LUHMES (cell line): Measurements from ENCODE around the genes GNPDA2 and CWH43.

DNA sequence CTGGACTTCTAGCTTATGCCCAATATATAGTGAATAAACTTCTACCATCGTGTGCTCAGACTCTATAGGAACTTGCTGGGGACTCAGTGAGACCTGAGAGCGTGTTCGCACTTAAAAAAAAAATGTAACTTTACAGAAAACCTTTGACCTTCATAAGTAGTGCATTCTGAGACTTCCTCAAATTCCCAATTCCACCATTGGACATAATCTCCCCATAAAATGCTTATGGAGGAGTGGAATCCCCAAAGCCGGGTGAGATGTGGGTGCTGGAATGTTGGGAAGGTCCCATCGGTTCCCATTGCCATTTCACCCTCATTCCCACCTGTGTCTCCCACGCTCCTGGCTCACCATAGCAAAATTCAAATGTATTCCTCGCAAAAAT lies 63.9 kb downstream of the PHOX2B start:
- PRO-cap = no peak

DNA sequence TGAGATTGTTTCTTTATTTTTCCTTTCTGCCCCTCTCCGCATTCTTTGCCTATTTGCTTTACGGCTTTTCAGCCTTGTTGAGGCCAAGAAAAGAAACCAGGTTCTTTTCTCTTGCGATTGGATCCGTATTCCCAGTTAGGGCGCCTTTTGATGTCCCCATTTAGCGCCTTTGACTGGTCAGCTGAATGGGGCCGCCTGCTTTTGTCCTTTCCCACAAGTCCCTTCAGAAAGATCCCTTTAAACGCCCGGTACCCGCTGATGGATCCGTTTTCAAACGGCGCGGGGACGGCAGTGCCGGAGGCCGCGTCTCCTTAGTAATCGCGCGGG lies 54.0 kb upstream of the TMEM33 start:
- PRO-cap = no peak

GRCh38 chr4:42043085-42043779 lies 52.9 kb downstream of the SLC30A9 start:
- PRO-cap = no peak

GRCh38 chr4:42339788-42340650 lies 57.3 kb upstream of the SHISA3 start:
- PRO-cap = no peak

- PRO-cap = no peak
These were observed 47.1 kb downstream of the ATP8A1 start for GRCh38 chr4:42609626-42610452.

DNA sequence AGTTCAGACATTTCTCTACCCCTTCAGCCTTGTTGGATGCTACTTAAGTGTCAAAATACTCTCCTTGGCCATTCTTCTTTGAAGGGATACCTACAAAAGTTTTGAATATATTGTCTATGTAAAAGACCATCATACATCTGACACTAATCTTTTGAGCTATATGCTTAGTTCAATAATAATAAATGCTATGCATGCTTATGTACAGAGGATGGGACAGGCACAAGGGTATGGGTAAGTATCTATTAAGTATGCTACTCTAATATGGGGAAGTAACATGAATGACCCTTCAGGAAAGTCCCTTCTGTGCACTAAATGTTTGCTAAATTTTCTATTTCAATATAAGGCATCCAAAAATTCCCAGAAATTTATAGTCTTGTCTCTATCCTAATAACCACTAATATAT lies 19.1 kb downstream of the ATP8A1 start:
- PRO-cap = no peak

GRCh38 chr4:43089749-43090124 lies 197.2 kb downstream of the GRXCR1 start:
- PRO-cap = no peak

- PRO-cap = bidirectional peak, plus-strand start at chr4:44726641, minus-strand start at chr4:44726588
These were observed at the start of gene GNPDA2 for GRCh38 chr4:44725598-44726726. Gene GNPDA2 (minus strand): TSS chr4:44726556.

DNA sequence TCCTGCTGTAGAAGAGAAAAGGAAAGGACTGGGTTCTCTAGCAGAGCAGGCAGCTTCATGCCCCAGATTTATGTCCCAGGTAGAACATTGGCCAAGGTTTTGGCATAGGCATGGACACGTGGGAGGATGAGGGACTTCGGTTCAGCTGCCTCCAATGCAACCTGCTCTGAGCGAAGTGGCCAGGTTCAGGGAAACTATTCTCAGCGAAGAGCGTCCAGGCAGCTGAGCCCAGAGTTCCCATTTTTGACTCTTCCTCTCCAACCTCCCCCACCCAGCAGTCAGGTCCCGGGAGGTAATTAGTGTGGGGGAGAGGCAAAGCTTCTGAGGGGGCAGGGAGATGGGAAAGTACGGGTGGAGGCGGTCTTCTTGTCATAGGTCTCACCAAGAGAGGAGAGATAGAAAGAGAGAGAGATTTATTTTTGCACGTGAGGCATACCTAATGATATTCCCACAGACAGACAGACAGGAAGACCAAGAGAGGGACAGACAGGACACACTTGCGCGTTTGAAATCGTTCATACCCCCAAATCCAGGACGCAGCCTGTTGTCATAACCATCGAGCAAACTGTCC lies 989 bp downstream of the GABRA4 start:
- PRO-cap = no peak

GRCh38 chr4:46992923-46993286 lies 476 bp downstream of the GABRA4 start:
- PRO-cap = no peak

DNA sequence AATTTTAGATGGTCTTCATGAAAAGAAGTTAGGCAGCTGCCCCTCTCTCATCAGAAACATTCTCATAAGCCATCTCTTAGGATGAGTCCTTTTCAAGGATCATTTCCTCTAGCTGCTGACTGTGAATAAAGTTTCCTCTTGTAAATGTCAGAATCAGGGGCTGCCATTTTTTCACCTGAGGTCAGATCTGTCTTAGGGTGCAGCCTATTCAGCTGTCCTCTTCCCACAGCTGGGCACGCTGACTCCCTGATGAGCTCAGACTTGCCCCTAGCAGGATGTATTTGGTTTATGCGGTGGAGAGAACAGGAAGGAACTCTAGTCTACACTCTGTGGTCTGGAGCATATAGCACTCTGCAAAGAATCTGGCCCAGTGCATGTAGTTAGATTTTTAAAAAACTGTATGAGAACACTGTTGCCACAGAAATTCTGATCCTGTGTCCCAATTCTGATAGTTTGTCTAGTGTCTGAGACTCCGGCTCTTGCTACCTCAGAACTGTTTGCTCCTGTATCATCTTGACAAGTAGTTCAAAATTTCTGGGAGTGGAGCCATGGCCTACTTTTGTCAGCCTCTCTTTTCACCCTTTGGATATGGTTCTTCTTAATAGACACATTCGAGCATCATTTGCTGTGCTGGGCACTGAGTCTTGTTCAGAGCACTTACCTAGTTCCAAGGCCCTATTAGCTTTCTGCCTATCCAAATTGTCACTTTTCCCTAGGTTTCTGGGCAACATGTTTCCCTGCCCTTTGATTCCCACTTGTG lies 46.7 kb downstream of the ATP10D start:
- PRO-cap = no peak

DNA sequence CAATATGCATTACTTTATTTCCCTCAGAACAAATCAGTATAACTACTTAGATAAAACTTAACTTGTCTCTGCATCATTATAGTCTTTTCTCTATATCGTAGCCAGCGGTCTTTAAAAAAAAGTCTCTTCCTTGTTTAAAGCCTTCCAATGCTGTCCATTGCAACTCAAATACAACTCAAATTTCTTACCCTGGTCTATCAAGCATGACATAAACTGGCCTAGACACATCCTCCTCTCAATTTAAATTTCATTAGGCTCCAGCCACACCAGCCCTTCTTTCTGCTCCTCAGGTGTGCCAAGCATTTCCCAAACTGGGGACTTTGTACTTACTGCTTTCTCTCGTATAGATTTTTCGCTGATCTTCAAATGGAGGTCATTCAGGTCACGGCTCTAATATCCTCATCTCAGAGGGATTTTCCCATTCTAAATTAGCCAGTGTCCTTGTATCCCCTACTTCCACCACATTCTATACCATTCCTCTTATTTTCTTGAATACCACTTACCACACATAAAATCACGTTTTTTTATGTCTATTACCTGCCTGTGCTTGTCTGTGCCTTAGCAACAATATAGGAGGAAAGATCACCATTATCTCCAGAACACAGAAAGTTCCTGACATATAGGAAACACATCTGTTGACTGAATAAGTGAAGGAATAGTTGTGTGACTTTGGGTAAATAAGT lies 5.9 kb upstream of the CORIN start:
- PRO-cap = no peak

GRCh38 chr4:48019241-48019832 lies 2.8 kb downstream of the NIPAL1 start:
- PRO-cap = no peak

DNA sequence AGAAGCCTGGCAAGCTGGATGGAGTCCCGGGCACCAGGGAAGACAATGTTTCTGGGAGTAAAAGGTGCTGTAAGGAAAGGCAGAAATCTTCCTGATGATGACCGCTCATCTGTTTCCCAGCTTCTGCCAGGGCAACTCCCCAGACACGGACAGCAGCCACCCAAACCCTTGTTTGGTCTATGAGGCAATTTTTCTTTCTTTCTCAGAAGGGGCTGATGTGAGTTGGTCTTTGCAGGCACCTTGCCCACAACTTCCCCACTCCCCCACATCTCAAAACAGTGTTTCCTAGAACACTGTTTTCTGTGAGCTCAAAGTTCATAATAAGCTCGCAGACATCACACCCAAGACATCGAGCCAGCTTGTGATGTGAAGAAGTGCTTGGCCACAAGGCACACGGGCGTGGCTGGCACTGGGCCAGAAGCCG lies 4.5 kb downstream of the TXK start:
- PRO-cap = no peak

DNA sequence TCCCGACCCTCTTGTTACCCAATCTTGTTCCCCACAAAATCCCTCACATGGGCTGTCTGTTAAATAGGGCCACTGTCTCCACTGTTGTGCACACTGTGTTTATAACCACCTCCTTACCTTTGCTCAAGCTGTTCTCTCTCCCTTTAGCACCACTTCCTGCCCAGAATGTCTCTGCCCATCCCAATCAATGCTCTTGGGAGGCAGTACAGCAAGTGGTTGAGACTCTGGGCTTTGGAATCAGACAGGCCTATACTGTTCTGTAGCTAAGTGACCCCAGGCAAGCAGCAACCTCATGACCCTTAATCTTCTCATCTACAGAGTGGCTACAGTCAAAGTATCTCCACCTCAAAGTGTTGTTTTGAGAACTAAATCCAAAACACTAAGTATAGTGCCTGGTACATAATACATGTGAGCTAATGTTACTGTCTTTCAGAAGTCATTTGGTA lies 3.8 kb upstream of the TXK start:
- PRO-cap = no peak

GRCh38 chr4:48150082-48150817 lies 16.2 kb upstream of the TXK start:
- PRO-cap = no peak

DNA sequence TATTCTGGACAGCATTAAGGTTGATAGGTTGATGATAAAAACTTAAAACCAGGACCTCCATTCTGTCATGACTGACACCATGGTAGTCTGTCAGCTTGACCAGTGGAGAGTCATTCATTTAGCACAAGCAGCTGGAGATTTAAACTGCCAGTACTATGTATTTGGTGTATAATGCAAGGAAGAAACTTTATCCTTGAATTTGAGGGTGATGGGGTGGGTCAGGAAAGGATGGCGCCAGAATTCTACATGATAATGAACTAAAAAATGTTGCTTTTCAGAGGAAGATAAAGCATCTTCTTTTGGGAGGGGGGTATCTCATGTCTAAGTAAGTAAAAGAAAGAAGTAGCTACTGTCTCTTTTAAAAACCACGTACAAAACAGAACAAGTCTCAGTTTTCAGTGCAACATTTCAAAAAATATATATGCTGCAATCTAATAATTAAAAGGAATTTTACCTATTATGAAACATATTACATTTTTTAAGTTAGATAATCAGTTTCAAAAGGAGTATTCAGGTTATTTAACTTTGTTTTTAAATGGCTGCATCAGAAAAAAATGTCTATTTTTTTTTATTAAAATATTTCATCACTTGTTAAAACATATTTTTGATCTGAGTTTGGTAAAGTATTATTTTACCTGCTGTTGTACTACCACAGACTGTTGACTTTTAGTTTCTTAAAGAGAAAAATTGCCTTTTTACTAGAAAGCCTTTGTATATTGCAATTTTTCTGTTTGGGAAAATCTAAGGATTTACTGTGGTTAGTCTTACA lies 59.4 kb upstream of the SLC10A4 start:
- PRO-cap = no peak

- PRO-cap = no peak
These were observed at the start of gene CWH43 for GRCh38 chr4:48985860-48986843. Gene CWH43 (plus strand): TSS chr4:48986275.

- PRO-cap = no peak
These were observed 66.3 kb downstream of the DCUN1D4 start for GRCh38 chr4:51909203-51909705.

GRCh38 chr4:52600217-52600772 lies 58.8 kb downstream of the USP46 start:
- PRO-cap = no peak